Frontal cortex (tissue), 2 donors: ENCODE measurements around a stretch of chr12.

DNA sequence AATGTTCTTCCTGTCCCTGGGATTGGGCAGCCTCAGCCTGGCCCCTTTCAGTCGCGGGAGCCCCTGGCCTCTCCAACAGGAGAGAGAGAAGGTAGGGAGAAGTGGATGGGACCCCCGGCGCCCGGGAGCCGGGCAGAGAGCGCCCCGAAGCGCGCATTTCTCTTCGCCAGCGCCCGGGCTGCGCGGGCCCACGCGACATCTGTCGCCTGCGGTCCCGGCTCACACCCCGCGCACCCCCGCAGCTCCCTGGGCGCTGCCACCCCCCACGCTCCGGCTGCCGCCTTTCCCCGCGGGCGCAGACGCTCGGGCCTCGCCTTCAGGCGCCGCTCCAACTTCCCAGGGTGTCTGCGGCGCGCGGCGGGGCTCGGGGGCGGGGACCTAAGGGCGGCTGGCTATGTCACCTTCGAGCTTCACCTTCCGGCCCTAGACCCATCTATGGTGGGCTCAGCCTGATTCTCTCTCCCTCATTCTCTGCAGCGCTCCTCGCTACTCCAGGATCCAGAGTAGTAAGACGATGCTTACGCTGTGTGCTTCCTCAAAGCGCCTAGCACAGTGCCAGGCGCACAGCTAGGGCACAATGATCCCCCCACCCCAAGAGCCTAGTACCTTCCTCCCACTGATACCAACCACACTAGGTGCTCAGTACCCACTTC is 1.6 kb downstream of the HRK start:
- RAMPAGE, long total RNA: no peak

DNA sequence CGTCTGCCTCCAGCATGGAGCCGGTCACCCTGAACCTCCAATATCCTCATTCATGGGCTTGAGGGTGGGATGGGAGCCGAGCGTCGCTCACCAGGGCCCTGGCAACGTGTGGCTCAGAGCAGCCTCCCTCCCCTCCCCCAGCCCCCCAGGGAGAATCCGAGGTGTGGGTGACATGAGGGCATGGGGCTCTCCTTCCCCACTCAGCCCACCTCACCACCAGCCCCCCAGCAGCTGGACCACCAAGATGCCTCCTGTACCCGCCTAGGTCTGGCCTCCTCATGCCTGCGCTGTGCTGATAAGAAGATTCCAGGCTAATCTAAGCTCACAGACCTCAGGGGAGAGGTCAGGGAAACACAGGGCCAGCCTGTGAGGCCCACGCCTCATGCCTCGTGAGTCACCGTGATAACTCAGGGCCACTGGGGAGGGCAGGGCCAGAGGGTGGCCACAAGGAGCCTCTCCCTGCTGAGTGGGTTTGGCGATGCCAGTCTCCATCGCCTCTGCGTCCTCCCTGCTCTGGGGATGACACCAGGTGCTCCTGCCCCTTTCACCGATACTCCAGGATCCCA is 57.0 kb downstream of the TESC start:
- RAMPAGE, long total RNA: no peak

- RAMPAGE, long total RNA: no peak
Measured at GRCh38 chr12:117046361-117046913, 52.8 kb downstream of the TESC start.

- RAMPAGE, long total RNA: no peak
Measured at GRCh38 chr12:117111759-117112136, 12.5 kb upstream of the TESC start.

DNA sequence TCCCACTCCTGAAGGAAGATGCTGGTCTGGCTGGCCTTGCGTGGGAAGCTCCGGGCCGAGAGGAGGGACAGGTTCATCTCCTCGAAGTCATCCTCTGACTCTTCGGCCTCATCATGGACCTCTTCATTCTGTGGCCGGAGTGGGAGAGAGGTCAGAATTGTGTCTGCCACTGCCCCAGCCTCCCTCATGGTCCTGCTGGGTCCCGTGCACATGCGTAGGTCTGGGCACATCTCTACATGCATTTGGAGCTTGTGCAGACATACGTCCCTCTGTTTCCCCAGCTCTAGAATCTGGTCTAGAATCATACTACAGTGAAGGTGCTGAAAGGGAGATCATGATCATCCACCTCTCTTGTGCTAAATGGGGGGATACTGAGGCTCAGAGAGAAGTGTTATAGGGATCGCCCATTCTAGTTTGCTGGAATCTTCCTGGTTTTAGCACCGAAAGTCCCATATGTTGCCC is 163.7 kb upstream of the NOS1 start:
- RAMPAGE, long total RNA: no peak

DNA sequence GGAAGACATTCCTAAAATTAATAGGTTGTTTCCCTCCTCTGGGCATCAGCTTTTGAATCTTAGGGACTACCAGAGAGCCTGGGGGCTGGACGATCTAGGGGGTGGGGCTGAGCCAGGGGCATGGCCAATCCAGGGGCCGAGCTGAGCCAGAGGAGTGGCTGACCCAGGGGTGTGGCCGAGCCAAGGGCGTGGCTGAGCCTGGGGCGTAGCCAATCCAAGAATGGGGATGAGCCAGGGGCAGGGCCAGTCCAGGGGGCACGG is 219.2 kb upstream of the NOS1 start:
- RAMPAGE, long total RNA: no peak

GRCh38 chr12:117967956-117968741 is 641 bp downstream of the KSR2 start:
- RAMPAGE, long total RNA: no peak

DNA sequence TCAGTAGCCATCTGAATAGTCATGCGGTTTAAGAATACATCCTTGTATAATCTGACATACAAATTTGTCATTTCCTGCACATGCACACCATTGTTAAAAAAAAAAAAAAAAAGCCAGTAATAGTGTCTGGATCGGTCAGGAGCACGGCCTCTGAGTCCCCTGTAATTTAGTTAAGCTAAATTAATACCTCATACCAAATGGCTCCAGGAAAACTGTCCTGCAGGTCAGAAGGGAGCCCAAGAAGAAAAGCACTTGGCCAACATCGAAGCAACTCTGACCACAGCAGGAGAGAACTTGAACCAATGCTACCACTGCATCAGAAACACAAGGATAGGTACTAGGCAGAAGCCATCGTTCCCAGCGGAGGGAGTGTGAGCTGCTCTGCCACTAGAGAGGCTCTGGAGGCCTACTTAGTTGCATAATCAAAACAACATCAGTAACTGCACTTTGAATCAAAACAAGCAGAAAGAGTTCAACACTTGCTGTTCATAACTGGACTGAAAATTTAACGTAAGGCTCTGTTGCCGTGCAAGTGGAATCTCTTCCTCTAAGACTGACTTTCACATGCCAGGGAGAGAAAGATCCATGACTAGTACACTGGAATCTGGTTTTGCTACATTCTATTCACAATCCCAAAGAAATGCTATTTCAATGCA is 17.1 kb downstream of the RFC5 start:
- RAMPAGE, long total RNA: no peak

DNA sequence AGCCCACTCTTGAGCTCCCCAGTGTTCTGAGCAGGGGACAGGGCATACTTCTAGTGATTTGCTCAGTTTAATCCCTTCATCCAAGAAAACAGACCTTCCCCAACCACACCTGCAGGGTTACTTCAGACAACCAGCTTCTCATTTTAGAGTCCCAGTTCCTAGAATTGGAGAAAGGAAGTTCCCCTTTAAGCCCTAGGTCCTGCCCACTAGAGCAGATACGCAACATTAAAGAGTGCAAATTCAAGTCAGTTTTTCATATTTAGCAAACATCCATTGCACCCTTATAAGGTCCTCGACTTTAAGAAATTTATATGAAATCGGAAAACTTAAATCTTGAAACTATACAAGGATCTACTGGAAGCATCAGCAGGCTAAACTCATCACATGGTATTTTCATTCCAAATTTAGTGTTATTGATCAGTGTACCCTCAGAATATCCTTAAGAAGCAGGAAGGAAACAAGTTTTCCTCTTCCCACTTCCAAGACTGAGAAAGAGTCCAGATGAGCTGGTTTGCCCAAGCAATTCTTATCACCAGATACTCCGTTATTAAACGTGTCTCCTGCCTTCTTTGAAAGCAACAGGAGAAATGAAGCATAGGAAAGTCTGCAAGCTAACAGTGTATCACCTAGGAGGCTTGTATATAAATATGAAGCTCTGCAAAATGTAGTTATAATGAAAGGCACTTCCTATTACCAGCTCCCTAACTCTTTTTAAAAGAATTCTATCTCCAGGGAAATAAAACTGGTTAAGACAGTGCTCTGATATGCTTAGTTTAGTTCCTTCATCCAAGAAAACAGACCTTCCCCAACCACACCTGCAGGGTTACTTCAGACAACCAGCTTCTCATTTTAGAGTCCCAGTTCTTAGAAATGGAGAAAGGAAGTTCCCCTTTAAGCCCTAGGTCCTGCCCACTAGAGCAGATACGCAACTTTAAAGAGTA is 4.0 kb upstream of the WSB2 start:
- RAMPAGE, long total RNA: no peak

DNA sequence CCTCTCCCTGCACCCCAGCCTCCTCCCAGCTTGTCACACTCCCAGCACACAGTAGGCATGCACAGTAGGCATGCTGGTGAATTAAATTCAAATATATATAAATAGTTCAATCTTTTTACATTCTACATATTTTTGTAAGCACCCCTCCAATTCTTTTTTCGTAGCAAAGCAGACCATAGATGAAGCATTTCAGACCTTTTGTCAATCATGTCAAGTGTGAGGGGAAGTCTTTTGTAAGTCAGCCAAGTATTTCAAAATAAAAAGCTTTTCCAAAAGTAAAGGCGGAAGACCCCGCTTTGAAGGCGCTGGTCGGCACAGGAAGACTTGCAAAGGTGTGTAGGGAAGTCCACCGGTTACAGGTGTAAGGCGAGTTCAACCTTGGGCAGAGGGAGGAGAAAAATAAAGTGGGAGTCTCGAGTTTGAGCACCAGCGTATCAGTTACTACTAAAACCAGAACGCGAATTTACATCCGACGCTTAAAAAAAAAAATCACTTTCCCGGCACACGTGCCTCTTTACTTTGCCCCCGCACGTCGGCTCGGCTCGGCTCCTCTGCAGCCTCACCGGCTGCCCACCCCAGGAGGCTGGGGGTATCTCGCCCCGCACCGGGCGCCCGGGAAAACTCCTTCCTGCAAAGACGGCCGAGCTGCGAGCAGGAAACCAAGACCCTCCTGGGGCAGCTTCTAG is 874 bp downstream of the VSIG10 start:
- RAMPAGE, long total RNA: no peak

GRCh38 chr12:118172027-118172858 is 36.3 kb downstream of the PEBP1 start:
- RAMPAGE, long total RNA: no peak

DNA sequence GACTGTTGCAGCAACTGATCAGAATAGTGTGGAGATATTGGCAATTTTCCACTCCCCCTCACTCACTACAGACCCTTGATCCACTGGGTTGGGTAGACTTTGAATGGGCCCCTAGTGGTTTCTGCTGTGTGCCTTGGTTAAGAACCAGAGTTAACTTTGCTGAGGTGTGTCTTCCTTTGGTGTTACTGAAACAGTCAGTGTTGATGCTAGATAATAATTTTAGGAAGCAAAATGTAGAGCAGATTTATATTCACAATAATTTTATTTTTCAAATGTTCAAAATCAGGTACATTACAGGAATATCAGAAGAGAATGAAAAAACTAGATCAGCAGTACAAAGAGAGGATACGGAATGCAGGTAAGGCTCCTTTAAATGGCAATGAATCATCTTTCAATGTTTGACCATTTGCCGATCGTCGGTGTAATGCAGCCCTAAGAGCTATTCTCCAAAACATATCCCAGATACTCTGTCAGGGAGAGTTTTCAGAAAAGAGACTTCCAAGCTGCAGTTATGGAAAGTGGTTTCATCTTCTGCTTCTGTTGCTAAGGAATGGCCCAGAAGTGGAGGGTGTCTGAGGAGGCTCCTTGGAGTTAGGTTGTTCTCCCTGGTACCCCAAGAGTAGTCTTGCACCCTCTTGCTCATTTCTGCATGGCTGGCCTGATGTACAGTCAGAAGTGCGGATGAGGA is 9.6 kb downstream of the SUDS3 start:
- RAMPAGE, long total RNA: no peak

DNA sequence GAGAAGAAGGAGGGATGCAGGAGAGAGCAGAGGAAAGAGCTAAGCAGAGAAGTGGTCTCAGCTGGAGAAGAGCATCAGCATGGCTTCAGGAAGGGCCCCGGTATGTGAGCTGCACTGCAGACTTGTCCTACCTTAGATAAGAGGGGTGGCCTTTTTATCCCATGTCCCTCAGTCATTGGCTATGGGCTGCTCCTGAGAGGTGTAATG is 103.2 kb downstream of the SUDS3 start:
- RAMPAGE, long total RNA: no peak

DNA sequence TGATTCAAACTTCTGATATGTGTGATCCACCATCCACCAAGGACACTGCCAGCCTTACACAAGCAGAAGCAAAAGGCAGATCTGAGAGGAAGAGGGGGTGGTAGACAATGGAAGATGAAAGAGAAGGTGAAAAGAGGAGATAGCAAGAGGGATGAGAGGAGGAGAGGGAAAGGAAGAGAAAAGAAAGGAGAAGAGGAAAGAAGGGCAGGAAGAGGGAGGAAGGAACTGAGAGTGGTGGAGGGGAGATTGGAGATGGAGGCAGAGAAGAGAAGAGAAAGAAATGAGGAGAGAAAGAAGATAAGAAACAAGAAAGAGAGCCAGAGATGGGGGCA is 61.1 kb downstream of the SRRM4 start:
- RAMPAGE, long total RNA: no peak

DNA sequence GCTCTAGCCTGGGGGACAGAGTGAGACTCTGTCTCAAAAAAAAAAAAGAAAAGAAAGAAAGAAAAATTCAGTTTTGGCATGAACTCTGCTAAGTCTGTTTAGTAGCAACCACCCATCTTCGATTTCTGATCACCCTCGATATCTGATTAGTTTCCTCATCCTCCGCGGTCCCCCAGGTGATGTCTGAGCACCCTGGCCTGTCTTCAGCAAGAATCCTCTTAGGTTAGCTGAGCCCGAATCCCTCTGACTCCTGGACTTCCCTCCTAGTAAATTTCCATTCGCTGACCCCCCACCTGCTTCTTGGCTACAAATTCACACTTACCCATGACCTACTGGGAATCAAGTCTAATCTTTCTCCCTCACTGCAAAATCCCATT is 802 bp upstream of the HSPB8 start:
- RAMPAGE, long total RNA: no peak

DNA sequence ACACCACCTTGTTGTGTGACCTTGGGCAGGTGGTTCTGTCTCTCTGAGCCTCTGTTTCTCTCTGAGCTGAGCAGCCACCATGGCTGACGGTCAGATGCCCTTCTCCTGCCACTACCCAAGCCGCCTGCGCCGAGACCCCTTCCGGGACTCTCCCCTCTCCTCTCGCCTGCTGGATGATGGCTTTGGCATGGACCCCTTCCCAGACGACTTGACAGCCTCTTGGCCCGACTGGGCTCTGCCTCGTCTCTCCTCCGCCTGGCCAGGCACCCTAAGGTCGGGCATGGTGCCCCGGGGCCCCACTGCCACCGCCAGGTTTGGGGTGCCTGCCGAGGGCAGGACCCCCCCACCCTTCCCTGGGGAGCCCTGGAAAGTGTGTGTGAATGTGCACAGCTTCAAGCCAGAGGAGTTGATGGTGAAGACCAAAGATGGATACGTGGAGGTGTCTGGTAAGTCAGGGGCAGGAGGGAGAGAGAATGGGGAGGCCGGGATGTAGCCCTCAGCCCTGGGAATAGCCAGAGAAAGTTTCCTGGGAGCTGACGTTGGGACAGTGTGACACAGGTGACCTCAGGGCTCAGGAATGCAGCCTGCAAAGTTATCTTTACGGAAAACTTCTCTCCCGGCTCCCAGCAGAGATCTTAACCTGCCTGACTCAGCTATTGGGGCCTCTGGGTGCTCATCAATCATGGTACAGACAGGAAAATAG is 654 bp downstream of the HSPB8 start:
- RAMPAGE, long total RNA: no peak

GRCh38 chr12:119203974-119204534 is 25.3 kb downstream of the HSPB8 start:
- RAMPAGE, long total RNA: no peak

- RAMPAGE, long total RNA: no peak
Measured at GRCh38 chr12:119669760-119670870, 2.2 kb downstream of the PRKAB1 start.

DNA sequence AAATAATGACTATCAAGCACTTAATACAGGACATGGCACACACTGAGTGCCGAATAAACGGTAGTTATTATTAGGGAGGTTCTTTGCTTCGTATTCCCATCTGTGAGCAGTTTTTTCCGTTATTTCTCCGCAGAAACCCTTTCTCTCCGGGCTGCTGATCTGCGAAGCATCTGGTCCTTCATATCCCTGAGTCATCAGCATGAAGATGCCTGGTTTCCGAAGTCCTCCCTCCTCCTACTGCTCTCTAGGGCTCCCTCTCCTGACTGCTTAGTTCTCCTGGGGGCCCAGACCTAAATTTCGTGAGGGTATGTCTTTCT is 737 bp upstream of the BICDL1 start:
- RAMPAGE, long total RNA: no peak

GRCh38 chr12:120222495-120222993 is 21.6 kb upstream of the RPLP0 start:
- RAMPAGE, long total RNA: no peak